ENCODE measurements around the gene ZAR1L.

DNA sequence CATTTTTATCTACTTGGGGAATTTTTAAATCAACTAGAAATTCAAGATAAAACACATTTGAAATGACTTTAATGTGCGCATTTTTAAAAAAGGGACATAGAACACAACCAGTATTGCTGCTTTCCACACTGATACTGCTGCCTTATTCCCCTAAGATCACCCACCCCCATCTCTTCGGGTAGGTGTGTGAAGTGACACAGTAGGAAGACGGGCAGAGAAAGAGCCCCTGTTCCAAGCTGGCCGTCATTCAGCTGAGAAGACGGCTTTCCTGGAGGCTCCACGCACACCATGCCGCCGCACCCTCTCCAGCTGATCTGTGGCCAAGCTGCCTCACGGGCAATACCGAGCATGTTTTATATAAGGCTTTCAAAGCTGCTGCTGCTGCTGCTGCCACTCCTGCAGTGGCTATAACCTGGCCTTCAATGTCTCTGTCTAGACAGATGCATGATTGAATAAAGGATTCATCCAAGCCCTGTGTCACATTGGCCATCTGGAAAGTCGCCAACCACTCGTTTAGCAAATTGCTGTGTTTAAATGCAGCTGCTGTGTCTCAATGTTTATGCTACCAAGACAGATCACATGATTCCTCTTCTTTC, 114.1 kb downstream of the TEX26 start:
- RRBS = no CpG with 5 or more reads among the region's 12 CpGs

GRCh38 chr13:31073839-31074609, 87.7 kb downstream of the HSPH1 start:
- RRBS = no CpG with 5 or more reads among the region's 3 CpGs

- RRBS = no CpG with 5 or more reads among the region's 15 CpGs
Observed at GRCh38 chr13:31208916-31209893, 9.4 kb downstream of the B3GLCT start.

- RRBS = no CpG with 5 or more reads among the region's 6 CpGs
Observed at GRCh38 chr13:31945100-31945499, 86.5 kb upstream of the FRY start.

DNA sequence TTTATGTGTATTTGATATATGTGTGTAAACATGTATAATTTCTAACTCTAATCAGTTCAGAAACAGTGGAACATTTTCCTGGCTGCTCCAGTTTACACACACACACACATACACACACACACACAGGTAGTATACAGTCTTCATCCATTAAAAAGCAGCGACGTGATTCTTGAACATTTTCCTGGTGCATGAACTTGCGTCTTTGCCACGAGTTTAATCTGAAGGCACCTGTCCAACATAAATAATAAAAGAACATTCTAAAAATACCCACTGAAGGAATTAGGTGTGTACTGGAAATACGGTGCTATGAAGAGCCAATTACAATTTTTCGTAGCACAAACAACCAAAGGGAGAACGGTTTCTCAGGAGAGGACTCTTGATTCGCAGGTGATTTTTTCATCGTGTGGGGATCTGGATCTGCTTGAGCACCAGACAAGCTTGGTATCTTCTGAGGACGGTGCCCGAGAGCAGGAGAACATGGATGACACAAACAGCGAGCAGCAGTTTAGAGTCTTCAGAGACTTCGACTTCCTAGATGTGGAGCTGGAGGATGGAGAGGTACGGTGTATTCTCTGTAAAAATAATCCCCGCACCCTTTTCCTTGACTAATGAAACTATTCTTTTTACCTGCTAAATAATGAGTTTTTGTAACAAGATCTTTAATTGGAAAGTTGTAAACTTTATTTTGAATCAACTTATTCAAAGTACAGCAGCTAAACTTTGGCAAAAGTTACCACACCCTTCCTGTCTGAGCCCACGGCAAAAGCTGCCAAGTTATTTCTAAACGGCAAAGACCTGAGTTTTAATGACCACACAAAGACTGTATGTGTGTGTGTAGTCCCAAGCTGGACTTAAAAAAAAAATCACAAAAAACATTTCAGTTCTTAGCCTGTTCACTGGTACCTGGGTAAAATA, 61.1 kb downstream of the ZAR1L start:
- RRBS = no CpG with 5 or more reads among the region's 17 CpGs

DNA sequence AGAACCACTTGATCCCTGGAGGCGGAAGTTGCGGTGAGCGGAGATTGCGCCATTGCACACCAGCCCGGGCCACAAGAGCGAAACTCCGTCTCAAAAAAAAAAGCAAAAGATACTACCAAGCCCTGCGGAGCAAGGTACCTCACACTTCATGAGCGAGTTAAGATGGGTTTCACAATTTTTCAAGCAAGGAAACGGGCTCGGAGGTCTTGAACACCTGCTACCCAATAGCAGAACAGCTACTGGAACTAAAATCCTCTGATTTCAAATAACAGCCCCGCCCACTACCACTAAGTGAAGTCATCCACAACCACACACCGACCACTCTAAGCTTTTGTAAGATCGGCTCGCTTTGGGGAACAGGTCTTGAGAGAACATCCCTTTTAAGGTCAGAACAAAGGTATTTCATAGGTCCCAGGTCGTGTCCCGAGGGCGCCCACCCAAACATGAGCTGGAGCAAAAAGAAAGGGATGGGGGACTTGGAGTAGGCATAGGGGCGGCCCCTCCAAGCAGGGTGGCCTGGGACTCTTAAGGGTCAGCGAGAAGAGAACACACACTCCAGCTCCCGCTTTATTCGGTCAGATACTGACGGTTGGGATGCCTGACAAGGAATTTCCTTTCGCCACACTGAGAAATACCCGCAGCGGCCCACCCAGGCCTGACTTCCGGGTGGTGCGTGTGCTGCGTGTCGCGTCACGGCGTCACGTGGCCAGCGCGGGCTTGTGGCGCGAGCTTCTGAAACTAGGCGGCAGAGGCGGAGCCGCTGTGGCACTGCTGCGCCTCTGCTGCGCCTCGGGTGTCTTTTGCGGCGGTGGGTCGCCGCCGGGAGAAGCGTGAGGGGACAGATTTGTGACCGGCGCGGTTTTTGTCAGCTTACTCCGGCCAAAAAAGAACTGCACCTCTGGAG, at the start of gene ZAR1L:
Gene ZAR1L (minus strand): TSS at position 603 of the 904 bp plus-strand sequence.
- RRBS = 0% methylated on average over 1 of the region's 54 CpGs

- RRBS = no CpG with 5 or more reads among the region's 5 CpGs
Observed at GRCh38 chr13:32340556-32341270, 25.4 kb downstream of the BRCA2 start.

GRCh38 chr13:32422540-32423089, 5.3 kb downstream of the N4BP2L1 start:
- RRBS = no CpG with 5 or more reads among the region's 3 CpGs

DNA sequence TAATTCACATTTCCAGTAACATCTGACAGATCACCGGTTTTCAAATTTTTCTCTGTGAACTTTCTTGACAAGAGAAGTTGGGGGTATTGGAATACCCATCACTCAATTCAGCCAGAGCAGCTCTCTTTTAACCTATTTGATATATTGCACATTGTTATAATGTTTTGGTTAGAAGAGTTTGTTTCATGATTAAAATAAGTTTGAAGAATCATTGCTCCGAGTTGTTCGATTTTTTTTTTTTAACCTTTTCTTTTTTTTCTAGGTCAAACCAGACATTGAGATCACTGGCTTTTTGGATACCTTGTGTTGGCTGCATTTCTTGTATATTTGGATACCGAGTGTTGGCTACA, 42.8 kb downstream of the PDS5B start:
- RRBS = no CpG with 5 or more reads among the region's 4 CpGs

DNA sequence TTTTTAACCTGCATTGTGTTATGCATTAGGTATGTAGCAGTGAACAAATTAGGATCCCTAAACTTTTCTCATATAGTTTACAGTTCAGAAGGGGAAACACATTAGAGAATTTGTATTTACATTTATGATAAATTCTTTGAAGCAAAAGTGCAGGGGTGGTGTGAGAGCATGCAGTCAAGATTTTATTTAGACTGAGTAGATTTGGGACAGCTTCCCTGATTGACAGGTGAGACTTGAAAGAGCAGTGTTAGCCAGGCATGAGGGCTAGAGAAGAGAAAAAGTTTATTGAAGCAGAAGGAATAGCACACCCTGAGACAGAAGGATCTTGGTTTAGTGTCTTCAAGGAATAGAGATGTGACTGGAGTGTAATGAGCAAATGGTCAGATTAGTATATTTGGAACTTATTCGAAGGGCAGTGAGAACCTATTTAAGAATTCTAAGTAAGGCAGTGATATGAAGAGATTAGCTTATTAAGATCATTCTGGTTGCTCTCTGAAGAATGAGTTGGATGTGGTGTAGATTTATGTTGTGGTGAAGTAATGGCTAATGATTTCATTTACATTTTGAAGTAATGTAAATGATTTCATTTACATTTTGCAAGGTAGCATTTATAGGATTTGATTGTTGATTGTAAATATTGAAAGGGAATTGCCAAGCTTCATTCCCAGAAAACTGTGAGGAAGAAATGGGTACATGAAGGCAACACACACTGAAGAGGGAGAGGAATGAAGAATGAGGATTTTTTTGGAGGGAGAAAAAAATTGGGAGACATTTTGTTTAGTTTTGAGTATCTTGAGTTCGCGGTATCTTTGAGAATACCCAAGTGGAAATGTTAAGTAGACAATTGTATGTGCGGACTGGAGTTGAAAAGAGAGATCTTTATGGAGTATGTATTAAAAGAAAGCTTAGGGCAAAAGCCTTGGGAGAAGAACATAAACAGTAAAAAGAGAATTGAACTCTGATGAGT, 50.7 kb downstream of the PDS5B start:
- RRBS = no CpG with 5 or more reads among the region's 4 CpGs

DNA sequence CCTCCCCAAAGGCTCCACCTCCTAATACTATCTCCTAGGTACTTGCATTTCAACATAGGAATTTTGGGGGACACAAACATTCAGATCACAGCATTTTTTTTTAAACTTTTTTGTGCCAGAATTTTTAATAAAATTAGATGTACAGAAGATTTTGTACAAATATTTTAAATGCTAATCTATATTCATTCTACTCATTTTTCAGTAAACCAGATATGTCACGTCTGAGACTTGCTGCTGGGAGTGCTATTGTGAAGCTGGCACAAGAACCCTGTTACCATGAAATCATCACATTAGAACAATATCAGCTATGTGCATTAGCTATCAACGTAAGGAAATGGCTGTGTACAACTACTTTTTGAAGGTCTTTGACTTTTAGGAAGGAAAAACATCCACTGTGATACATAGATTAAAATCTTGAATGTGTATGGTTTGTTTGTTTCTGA, 159.5 kb downstream of the PDS5B start:
- RRBS = no CpG with 5 or more reads among the region's 2 CpGs

GRCh38 chr13:32824519-32825039, 191.6 kb upstream of the KL start:
- RRBS = no CpG with 5 or more reads among the region's 9 CpGs

DNA sequence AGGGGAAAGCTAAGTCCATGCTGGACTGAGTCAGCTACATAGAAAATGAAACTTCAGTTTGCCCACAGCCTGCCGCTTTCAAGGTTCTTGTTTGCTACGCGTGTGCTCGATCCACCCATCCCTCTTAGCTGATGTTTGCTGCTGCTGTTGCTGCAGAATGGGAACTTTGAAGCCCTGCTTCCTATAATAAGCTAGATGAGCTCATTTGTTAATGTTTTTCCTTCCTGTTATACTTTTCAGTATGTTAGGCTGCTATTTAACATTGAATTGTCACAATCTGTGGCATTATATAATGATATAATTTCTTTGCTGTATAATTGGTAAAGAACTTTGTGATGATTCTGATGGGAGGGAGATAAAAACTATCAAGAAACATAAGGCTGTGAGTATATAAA, 46.5 kb upstream of the KL start:
- RRBS = no CpG with 5 or more reads among the region's 4 CpGs

- RRBS = no CpG with 5 or more reads among the region's 16 CpGs
Observed at GRCh38 chr13:33112449-33113186, 96.4 kb downstream of the KL start.

GRCh38 chr13:33208194-33208566, 77.4 kb downstream of the STARD13 start:
- RRBS = no CpG with 5 or more reads among the region's 3 CpGs

DNA sequence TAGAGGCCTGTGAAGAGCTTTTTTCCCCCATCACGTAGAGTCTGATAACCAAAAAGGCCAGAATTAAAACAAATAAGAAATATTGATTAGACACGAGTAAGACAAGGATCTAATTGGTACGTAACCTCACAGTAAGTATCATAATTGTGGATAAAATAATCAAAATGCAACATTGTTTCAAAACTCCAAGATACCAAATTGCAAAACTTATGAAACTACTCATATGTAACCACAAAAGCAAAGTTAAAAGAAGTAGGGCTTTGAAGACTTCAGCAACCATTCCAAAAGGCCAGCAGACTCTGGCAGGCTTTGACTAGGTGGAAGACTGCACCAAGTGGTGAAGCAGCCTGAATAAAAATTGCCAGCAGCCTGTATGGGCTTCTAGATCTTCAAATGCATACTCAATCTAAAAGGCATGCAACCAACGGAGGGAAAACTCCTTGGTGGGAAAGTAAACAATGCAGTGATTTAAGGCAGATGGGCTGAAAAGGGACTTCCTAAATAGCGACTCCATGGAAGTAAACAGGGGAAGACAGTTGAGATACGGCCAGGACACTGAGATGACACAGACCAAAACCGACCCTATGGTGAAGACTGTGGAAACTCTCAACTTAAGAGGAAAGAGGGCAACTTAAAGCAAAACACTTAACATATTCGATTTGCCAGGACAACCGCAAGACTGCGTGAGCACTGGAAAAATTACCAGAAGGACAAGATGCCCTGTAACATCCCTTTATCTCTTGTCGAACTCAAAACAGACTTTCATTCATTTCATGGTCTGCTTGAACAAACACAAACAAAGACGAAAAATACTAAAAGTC, 56.6 kb downstream of the STARD13 start:
- RRBS = no CpG with 5 or more reads among the region's 12 CpGs

DNA sequence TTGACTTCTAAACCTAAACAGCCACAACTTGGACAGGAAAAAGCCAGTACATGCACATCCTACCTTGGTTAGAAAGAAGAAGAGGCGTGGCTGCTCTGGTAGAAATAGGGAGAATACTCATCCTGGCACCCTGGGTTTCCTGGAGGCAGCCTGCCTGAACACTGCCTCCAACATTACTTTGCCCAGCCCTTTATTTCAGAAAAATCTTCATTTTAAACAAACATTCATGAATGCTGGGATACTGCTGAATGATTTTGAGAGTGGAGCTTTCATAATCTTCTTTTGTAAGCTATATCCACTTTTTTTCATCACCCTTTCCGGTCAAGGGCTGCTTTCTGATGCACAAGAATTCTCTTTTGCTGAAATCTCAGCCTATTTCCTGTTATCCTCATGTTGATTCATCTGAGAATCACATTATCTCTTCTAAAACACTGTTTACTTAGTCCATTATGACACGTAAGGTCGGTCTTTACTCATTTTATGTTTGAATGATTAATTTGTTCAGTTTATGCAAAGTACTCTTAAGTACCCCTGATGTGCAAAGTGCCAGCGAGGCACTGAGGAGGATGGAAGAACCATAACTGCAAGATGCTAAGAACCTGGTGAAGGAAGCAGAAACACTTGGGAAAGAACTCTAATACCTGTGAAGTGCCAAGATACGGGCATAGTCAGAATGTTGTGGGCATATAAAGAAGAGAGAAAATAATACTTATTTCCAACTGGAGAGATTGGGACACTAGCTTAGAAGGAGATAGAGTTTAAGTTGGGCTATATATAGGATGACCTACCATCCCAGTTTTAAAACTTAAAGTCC, 55.1 kb downstream of the STARD13 start:
- RRBS = no CpG with 5 or more reads among the region's 6 CpGs

DNA sequence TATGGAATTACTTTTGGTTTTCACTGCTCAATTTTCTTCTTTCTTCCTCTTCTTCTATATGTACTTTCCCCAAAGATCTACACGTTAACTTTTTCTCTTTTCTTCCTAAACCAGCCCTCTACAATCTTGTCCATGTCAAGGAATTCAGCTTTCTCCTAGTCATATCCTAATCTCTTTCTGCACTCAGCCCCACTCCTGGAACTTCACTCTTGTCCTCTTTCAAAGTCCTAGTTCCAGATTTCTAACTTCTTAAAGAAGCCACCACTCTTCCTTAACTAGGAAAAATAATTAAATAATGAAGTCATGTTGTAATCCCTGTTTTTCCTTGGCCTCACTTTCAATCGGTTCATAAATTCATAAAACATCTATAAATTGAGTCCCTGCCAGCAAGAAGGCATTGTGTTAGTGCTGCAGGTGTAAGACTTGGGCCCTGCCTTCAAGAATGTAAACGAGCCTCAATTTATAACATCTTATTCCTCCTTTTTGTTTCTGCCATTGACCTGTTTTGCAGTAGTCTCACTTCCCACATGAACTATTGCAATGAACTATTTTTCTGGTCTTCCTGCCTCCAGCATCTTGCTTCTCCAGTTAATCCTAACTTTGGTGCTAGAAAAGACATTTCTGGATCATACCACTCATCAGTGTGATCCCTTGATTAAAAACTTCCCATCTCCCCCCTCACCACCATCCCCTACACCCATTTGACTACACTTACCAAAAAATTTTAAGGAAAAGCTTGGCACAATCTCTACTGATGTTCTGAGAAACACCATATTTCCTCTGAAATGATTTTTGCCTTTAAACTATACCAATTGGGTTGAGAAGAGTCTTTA, 48.4 kb downstream of the STARD13 start:
- RRBS = no CpG with 5 or more reads among the region's 3 CpGs

DNA sequence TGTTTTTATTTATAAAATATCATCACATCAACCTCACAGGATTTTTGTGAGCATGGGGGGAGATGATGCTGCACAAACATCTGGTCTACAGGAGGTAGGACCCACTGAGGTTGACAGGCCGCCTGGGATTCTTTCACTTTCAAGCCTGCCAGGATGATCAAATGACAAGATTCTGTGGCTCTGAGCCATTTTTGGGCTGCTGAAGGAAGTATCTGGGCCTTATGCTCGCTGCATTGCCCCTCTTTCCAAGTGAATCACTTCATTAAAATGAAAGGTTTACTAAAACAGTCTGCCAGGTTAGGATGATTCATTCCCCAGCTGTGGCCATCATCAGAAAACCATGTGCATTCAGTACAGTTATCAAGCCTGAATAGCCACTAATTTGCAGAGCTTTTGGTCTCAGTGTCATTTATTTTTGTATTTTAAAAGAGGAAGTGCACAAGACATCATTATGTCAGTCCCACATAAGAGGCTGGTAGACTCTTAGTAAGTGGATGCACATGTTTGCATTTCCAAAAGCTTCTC, 34.4 kb downstream of the STARD13 start:
- RRBS = no CpG with 5 or more reads among the region's 2 CpGs

- RRBS = no CpG with 5 or more reads among the region's 9 CpGs
Observed at GRCh38 chr13:33284754-33285401, 677 bp downstream of the STARD13 start.

Measured in non-pigmented ciliary epithelial cell (primary cell).